H4 (cell line): ENCODE results near the gene CDCA7L.

- RAMPAGE, long total RNA = no peak
These were observed 14.9 kb downstream of the ITGB8 start for GRCh38 chr7:20345395-20346157.

DNA sequence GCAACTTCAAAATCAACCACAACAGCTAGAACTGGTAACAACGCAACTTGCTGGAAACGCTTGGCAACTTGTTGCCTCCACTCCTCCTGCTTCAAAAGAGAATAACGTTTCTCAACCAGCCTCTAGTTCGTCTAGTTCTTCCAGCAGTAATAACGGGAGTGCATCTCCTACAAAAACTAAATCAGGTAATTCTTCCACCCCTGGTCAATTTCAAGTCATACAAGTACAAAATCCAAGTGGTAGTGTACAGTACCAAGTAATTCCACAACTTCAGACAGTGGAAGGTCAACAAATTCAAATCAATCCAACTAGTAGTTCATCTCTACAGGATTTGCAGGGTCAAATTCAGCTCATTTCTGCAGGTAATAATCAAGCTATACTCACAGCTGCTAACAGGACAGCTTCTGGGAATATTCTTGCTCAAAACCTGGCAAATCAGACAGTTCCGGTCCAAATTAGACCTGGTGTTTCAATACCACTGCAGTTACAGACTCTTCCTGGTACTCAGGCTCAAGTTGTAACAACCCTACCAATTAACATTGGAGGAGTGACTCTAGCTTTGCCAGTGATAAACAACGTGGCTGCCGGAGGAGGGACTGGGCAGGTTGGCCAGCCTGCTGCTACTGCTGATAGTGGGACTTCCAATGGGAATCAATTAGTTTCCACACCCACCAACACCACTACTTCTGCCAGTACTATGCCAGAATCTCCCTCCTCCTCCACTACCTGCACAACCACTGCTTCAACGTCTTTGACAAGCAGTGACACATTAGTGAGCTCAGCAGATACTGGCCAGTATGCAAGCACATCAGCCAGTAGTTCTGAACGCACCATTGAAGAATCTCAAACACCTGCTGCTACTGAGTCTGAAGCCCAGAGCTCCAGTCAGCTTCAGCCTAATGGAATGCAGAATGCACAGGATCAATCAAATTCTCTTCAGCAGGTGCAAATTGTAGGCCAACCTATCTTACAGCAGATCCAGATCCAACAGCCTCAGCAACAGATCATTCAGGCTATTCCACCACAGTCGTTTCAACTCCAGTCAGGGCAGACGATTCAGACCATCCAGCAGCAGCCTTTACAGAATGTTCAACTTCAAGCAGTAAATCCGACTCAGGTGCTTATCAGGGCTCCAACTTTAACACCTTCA, 1.9 kb downstream of the SP4 start:
- RAMPAGE, long total RNA = no peak

DNA sequence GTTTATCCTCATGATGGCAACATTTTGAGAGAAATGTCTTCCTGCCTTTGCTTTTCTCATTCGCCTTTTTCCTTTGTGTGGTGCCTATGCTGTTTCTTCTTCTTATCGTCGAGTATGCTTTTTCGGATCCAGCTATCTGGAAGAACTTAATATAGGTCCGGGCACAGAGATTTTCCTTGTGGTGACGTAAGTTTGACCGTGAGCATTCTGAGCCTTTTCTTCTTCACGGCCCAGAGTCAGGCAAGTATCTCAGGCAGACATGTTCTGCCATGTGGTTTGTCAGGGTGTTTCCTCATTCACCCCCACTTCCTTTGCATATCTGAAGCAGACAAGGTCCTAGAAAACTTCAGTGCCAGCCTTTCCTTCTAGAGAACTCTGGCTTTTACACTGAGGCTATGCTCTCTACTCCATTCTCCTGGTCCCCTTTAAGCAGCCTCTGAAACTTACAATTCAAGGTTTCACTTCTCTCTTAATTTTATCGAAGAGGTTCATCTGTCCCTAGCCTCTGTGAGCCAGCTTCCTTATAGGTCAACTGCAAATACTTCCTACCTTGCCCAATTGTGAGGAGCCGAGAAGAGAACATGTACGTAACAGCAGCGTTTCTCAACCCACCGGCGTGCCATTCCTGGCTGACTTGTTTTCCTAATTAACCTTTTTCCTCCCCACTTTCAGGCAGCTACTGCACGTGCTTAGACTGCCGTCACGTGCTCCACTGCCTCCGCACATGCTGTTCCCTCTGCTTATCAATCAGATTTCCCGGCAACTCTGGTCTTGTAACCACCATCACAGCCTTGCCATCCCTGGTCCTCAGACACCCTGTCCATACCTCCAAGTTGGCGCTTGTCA, 47.3 kb downstream of the CDCA7L start:
- RAMPAGE, long total RNA = no peak

DNA sequence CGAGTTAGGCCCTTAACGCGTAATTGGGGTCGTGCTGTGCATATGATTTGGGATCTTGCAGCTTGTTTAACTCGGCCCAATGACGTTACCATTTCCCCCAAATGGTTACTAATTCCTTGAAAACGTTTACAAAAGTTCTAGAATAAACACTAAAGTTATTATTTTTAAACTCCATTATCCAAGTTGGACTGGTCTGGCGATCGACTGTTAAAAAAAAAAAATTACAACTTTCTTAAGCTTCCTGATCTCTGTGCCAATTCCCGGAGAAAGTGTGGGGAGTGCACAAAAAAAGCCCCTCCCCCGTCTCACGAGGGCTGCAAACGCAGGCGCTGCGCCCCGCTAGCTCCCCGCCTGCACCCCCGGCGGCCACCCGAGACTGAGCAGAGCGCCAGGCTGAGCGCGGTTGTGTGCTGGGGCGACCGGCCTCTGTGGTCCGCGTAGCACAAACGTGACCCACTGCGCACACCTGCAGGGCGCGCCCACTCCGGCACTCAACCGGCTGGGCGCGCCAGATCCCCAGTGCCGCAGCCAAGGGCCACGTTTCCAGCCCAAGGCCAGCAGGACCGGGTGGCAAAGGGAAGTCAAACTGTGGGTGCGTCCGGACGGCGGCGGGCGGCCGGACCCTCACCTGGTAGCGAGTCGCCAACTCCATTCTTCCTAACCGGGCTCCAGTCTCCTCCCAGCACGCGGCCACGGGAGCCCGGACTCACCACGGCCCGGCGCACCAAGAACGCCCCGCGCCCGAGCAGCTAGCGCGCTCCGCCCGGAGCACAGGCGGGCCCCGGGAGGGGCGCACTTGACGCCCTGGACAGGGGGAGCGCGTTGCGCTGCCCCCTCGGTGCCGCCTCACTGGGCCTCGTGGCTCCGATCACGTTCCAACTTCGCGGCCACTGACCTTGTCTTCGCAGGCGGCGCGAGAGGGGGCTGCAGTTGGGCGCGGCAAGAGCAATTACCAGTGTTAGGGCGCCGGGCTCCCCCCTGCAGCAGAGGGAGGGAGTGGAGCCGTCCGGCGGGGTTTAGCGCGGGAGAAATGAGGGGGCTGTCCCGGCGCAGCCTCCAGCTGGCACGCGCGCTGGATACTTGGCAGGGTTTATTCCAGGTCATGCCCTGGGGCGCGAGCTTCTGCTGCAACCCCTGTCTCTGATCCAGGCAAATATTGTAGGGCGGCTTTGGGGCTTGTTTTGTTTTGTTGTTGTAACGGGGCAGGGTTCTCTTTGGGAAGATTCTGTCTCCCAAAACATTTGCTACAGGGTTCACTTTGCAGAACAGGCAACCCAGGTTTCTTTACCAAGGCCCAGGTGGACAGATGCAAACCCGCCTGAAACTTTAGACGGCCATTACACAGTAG, at the start of gene CDCA7L:
Gene CDCA7L (minus strand): TSS at position 747 of the 1,348 bp plus-strand sequence.
- RAMPAGE, long total RNA = start-site peak on the minus strand centred at position 736 of the sequence, 31 bp wide, 182 reads

DNA sequence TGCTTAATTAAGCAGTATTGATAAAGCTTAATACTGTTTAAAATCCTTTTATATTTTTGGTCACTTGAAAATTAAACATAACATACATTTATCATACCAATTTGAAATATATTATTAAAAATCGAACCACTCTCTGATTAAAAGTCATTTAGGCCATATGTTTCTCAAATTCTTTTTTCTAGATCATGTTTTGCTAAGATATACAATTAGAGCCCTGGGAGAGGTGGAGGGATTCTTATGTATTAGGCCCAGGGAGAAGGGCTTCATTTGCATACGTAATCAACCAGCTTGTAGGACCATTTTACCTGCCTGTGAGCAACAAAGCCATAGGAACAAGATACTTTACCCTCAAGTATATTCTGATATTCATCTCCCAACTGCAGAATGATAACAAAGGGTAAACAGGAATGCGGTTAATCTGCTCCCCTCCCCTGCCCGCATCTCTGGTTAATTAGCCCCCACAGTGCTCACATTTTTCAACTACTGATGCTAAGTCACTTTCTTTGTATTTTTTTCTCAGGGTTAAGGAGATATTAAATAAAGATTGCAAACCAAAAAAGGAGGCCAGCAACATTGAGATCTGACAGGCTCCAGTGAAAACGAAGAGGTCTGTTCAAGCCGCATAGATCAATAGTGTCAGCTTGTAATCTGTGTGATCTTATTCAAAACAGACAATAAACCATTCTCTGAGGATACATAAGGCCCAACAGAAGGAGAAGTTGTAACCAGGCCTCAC, 203.5 kb downstream of the RAPGEF5 start:
- RAMPAGE, long total RNA = no peak

- RAMPAGE, long total RNA = no peak
These were observed 149.1 kb downstream of the RAPGEF5 start for GRCh38 chr7:22207816-22208385.

DNA sequence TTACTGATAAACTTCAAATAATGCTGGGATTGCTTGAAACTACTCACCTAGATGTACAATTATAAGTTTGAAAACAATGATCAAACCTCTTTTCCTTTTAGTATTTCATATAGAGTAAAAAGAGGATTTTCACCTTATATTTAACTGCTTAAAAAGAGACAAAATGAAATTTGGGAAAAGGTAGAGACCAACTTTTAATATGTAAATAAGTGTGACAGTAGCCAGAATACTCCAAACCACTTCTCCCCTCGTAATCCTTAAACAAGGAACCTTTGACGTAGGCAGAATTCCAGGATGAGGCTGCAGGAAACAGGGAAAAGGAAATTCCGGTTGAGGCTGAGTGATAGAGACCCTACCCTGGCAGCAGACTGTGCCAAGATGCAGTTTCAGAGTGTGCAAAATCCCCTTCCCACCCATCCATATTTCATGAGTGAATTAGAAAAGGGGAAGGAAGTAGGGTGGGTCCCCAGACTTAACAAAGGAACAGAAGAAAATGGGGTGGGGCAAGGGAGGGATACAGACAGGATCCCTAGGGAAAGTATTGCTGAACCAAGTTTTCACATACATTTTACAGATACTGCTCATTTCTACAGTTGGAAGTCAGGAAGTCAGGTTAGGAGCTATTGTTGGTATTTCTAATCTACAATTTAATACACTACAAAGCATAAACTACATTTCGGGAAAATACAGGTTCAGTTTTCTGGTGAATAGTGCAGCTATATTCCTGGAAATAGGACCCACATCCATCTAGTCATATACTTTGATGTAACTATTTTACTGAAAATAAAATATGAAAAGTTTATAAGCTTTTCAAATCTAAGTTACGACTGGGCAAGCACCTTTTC, 142.9 kb downstream of the RAPGEF5 start:
- RAMPAGE, long total RNA = no peak

DNA sequence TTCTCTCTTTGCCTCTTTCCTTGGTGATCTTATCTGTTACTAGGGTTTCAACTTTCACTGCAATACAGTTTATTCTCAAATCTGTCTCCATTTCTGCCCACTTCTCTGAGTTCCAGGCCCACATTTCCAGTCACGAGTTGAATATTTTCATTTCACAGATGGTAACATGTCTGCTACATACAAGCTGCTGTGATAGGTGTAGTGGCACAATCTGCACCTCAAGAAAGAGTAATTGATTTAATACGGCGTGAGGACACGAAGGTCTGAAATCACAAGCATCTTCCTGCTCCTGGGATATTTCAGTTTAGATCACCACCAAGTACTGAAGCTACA, 120.8 kb downstream of the RAPGEF5 start:
- RAMPAGE, long total RNA = no peak

GRCh38 chr7:22320554-22321000, 36.4 kb downstream of the RAPGEF5 start:
- RAMPAGE, long total RNA = no peak

- RAMPAGE, long total RNA = no peak
These were observed 27.1 kb downstream of the RAPGEF5 start for GRCh38 chr7:22329708-22330455.

DNA sequence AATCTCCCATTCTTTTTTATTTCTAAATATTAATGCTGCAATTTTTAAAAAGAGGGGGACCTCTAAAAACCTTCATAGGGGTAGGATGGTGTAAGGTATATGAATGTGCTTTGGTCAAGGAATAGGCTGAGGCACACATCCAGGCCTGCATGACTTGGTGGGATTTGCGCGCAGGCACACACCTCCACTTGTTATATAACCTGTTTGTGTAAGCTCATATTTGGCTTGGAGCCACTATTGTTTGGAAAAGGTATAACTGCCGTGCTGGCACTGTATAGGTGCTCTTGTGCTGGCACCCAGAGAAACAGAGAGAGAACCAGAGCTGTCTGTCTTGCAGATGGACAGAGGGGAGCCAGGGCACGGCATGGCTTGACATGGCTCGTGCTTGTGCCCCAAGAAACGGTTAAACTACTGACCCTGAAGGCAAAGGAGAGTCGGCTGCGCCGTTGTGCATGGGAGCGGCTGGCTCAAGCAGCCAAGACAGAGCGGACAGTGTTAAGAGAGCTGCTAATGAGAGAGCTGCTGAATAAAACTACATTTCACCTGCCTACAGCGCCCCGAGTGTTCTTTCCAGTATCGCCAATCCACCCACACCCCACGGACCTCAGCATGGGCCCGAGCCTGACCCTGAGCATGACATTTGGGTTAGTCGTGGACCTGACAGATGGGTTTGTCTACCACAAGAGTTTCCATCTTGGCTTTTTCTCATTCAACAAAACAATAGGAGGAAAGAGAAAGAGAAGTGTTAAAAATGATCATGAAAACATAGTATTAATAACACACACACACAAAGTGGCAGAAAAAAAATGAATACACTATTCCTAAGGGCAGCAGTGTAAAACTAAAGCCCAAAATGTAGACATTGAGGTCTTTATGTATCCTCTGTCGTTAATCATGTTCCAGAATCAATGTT, 23.2 kb downstream of the RAPGEF5 start:
- RAMPAGE, long total RNA = no peak

- RAMPAGE, long total RNA = no peak
These were observed 77.5 kb upstream of the STEAP1B start for GRCh38 chr7:22577443-22577982.

GRCh38 chr7:22696643-22697316, 30.2 kb upstream of the IL6 start:
- RAMPAGE, long total RNA = no peak

- RAMPAGE, long total RNA = no peak
These were observed 23.5 kb upstream of the IL6 start for GRCh38 chr7:22703493-22703926.

GRCh38 chr7:23014220-23014668, 314 bp upstream of the HYCC1 start:
- RAMPAGE, long total RNA = no peak

DNA sequence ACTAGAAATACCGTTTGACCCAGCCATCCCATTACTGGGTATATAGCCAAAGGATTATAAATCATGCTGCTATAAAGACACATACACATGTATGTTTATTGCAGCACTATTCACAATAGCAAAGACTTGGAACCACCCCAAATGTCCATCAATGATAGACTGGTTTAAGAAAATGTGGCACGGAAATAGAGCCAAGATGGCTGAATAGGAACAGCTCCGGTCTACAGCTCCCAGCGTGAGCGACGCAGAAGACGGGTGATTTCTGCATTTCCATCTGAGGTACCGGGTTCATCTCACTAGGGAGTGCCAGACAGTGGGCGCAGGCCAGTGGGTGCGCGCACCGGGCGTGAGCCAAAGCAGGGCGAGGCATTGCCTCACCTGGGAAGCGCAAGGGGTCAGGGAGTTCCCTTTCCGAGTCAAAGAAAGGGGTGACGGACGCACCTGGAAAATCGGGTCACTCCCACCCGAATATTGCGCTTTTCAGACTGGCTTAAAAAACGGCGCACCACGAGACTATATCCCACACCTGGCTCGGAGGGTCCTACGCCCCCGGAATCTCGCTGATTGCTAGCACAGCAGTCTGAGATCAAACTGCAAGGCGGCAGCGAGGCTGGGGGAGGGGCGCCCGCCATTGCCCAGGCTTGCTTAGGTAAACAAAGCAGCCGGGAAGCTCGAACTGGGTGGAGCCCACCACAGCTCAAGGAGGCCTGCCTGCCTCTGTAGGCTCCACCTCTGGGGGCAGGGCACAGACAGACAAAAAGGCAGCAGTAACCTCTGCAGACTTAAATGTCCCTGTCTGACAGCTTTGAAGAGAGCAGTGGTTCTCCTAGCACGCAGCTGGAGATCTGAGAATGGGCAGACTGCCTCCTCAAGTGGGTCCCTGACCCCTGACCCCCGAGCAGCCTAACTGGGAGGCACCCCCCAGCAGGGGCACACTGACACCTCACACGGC, 21.9 kb upstream of the HYCC1 start:
- RAMPAGE, long total RNA = no peak

DNA sequence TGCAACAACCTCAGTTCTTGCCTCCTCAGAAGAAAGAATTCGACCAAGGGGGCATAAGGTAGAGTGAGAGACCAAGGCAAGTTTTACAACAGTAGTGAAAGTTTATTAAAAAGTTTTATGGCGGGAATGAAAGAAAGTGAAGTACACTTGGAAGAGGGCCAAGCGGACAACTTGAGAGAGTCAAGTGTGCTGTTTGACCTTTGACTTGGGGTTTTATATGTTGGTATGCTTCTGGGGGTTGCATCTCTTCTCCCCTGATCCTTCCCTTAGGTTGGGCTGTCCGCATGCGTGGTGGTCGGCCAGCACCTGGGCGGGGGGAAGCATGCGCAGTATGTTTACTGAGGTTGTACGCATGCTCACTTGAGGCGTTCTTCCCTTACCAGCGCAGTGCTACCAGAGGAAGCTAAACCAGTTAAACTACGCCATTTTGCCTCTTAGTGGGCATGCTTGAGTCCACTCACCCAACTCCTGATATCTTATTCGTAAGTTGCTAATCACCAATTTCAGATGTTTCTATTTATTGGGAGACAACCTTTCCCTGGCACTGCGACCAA, 31.9 kb downstream of the NUP42 start:
- RAMPAGE, long total RNA = no peak

DNA sequence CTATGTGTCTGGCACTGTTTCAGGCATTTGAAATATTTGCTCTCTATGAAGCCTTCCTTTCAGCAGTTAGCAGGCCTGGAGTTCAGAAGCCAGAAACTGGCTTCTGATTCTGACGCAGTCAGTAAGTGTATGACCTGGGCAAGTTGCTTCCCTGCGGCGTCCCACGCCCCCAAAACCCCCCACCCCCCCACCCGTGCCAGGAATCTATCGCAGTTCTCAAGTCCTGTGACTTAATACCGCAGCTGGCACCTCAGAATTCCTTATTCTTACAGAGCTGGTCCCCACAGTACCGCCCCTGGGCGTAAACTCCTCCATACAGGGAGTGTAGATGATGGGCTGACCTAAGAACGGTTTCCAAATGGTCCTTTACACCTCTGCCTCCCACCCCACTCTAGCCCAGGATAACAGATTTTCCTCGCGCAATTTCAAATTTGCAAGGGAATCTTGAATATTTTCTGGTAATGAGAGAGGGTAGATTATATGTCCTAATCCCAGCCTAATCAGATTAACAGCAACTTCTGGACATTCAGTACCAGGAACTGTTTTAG, 588 bp upstream of the MALSU1 start:
- RAMPAGE, long total RNA = no peak

- RAMPAGE, long total RNA = no peak
These were observed 11.4 kb downstream of the MALSU1 start for GRCh38 chr7:23310445-23311047.

DNA sequence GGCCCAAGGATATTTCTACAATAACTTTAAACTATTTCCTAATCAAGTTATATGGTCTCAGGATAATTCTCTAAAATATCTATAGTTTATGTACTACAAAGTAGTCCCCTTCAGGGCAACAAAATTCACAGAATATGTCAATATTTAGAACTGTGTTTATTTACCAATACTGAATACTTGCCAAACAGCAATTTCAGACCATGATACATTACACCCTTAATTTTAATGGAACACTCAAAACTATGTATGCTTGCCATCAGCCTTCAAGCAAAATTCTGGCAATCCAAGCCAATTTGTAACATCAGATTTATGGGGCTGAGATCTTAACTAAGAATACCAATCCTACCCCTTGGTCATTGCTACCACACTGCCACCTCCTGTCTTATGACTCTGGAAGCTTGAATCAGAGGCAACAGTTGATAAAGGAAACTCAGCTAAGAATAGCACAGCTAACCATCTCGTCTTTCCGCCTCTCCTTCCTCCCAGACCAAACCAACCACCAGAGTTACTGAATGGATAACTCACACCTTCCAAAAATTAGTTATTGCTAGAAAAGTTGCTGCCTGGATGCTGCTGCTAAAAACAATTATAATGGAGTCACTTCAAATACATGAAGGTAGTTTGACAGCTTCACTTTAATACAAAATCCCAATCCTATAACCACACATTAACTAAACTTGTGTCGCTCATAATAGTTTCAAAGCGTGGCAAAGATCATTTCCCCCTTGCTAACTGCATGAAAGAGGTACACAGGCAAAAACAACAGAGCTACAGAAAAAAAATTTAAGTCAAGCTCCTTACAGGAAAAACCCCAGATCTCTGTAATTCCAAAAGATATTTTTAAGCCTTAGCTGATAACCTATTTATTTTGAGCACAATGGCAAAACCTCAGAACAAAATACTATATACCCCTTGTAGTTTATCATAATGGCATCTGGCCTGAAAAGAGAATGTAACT, 7.4 kb downstream of the IGF2BP3 start:
- RAMPAGE, long total RNA = no peak